Mononuclear cell (primary cell): ENCODE data around the genes PABPC1L and SEMG1.

DNA sequence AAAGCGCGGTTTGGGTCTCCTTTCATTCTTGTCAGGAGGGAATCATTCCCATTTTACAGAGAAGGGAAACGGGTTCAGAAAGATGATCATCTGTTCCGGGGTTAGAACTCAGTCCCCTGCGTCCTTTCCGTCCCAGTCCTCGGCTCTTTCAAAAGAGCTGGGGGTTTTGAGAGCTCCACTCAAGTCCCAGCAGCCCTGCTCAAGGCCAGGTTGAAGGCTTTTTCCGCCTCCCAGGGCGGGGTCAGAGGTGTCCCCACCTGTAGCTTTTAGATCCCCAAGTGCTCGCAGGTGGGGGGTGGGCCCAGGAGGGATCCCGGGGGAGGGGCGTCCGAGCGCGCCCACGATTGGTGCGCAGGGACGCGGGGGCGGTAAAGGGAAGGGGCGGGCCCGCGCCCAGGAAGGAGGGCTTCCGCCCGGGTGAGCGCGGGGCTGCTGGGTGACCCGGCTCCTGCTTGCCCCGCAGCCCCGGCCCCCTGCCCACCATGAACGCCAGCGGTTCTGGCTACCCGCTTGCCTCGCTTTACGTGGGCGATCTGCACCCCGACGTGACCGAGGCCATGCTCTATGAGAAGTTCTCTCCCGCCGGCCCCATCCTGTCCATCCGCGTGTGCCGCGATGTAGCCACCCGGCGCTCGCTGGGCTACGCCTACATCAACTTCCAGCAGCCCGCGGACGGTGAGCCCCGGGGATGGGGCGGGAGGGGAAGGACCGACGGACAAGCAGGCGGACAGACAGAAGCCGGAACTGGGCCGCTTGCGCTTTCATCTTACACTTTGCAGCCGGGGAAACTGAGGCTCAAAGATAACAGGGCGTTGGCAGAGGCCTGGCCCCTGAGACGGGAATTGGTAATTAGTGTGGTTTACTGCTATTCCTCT, at the start of gene PABPC1L:
Gene PABPC1L (plus strand): TSS at position 399 of the 875 bp plus-strand sequence.
- RRBS, result 3% methylated on average over 35 of the region's 63 CpGs

GRCh38 chr20:44910537-44911181, 799 bp downstream of the PABPC1L start:
- RRBS, result no CpG with 5 or more reads among the region's 18 CpGs

DNA sequence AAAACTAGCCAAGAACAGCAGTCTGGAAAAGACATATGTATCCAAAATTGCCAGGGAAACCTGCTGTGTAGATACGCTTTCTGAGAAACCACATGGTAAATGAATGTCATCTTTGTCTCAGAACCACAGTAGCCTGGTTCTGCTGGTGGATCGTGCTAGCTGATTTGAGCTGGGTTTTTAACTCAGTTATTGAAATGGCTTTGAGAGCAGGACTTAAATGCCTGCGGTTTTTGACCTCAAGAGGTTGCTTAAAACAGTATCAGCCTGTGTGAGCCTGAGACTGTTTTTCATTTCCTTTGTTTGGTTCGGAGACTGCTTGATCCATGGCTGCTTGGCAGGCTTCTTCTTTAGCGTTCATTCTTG, 47.9 kb downstream of the KCNS1 start:
- RRBS, result no CpG with 5 or more reads among the region's 5 CpGs

DNA sequence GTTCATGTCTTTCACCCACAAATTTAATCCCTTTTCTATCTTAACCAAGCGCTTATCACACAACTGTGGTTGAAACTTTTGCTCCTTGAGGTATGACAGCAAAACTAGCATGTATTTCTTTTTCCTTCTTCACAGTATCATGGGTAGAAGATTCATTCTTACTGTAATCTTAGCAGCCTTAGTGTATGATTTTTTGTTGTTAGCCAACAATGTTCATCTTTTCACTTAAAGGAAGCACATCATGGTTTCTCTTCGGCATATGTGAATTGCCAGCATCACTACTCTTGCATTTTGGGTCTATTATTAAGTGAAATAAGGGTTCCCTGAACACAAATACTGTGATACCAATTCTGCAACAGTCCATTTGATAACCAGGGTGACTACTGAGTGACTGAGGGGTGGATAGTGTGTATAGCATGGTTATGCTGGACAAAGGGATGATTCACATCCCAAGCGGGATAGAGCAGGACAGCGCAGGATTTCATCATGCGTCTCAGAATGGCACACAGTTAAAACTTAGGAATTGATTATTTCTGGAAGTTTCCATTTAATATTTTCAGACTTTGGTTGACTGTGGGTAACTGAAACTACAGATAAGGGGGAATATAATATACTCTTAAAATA, 41.7 kb downstream of the KCNS1 start:
- RRBS, result no CpG with 5 or more reads among the region's 5 CpGs

DNA sequence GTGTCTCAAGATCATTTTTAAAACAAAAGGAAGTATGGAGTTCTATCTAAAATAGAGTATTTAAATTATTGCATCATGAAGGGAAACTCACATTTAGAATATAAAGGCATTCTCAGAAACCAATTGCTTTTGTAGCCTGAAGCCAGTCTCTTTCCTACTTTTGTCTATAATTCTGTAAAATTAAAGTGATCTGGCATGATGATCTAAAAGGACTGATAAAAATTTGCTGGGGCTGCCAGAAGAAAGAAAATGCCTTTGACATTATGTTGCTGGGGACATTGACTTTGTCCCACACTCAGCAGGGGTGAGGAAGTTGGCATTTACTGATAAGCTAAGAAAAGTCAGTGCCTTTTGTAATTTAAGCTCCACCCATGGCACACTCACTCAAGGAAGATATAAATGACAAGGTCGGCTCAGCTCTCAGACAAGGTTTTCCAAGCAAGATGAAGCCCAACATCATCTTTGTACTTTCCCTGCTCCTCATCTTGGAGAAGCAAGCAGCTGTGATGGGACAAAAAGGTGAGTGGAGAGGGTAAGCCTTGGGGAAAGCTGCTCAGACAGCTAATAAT, at the start of gene SEMG1:
Gene SEMG1 (plus strand): TSS at position 423 of the 569 bp plus-strand sequence.
- RRBS, result no CpG with 5 or more reads among the region's 1 CpG

GRCh38 chr20:45340980-45341325, 7.3 kb downstream of the SDC4 start:
- RRBS, result no CpG with 5 or more reads among the region's 1 CpG

DNA sequence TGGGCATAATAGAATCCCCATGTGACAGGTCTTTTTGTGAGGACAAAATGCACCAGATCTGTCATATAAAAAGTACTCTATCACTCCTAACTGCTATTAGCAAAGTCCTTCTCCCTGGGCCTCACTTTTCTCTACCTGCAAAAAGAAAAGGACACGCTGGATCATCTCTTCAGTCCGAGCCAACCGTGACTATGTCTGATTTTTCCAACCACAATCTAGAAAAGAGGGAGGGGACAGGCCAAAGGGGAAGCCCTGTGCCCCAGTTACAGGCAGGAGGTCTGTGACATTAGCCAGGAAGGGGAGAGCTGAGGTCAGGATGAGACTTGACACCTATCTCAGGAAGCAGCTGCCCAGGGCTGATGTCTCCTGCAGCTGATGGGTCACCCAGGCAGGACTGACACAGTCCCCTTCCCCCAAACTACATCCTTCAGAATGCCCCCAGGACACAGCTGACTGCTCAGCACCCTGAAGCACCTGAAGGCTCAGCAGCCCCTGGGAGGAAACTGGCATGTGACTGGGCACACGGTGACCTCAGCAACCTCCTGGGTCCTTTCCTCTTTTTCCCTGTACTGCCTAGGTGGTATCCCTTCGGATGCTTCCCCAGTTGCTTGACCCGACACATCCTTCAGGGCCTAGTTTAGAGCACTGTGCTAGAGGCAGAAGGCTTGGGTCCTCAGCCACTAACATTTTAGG, 2.0 kb downstream of the SDC4 start:
- RRBS, result no CpG with 5 or more reads among the region's 6 CpGs

GRCh38 chr20:45781108-45782032, 10.3 kb downstream of the WFDC3 start:
- RRBS, result no CpG with 5 or more reads among the region's 7 CpGs

DNA sequence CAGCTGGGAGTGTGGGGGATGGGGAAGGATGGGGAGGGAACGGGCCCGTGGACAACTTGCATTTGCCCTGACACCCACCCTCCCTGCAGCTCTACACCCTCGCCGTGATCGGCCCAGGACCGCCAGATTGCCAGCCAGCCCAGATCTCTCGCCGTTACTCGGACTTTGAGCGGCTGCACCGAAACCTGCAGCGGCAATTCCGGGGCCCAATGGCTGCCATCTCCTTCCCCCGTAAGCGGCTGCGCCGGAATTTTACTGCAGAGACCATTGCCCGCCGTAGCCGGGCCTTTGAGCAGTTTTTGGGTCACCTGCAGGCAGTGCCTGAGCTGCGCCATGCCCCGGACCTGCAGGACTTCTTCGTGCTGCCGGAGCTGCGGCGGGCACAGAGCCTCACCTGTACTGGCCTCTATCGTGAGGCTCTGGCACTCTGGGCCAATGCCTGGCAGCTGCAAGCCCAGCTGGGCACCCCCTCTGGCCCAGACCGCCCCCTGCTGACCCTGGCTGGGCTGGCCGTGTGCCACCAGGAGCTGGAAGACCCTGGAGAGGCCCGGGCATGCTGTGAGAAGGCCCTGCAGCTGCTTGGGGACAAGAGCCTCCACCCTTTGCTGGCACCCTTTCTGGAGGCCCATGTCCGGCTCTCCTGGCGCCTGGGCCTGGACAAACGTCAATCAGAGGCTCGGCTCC, 7.1 kb downstream of the SNX21 start:
- RRBS, result 98% methylated on average over 12 of the region's 34 CpGs

- RRBS, result no CpG with 5 or more reads among the region's 9 CpGs
These were observed 9.5 kb downstream of the SNX21 start for GRCh38 chr20:45842977-45843576.

DNA sequence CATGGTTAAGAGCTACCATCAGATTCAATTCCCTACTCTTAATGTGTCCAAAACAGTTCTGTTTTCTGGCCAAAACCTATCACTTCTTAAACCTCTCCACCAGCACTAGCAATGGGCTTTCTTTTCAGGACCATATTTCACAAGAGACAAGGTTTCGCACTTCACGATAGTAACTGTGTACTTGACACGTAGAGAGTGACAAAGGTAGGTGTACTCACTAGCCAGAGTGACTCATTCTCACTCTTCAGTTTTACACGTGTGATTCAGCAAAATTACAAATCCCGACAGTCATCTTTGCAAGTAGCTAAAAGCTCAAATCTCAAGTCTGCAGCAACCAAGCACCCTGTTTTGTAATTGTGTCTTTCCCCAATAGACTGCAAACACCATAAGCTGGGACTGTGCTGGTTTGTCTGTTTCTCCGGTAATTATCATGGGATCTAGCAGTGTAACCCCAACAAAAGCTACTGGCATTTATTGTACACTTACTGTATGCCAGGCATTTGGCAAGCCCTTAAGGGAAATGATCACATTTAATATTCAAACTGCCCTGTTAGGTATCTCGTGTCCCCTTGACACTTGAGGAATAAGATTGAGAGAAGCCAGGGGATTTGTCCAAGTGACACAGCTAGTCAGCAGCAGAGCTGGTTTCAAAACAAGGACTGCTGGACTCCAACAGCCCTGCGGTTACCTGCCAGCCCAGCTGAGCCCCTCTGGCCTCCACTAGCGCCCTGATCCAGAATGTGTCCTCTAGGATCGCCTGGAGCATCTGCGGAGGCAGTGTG, 9.8 kb downstream of the PCIF1 start:
- RRBS, result no CpG with 5 or more reads among the region's 11 CpGs

DNA sequence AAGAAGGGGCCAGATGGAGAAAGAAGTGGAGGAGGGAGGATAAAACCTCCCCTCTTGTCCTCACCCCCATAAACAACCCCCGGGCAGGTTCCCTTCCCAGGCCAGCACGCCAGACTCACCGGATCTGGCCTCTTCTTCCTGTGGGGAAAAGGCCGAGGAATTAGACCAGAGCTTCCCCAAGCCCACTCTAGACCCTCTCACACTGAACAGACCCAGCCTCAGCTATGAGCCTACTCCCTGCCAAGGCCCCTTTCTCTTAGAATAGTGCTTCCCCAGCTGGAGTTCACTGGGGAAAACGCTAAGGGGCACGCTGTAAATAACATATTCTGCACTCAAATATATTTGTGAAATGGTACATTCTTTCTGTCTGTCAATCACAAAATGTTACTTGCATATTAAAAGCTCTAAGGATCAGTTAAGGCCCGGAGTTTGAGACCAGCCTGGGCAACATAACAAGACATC, 11.2 kb downstream of the ZNF335 start:
- RRBS, result 92% methylated on average over 2 of the region's 7 CpGs

- RRBS, result no CpG with 5 or more reads among the region's 21 CpGs
These were observed 19.5 kb downstream of the NCOA5 start for GRCh38 chr20:46070060-46070890.

GRCh38 chr20:46200690-46201377, 82.7 kb downstream of the CD40 start:
- RRBS, result 32% methylated on average over 18 of the region's 49 CpGs

DNA sequence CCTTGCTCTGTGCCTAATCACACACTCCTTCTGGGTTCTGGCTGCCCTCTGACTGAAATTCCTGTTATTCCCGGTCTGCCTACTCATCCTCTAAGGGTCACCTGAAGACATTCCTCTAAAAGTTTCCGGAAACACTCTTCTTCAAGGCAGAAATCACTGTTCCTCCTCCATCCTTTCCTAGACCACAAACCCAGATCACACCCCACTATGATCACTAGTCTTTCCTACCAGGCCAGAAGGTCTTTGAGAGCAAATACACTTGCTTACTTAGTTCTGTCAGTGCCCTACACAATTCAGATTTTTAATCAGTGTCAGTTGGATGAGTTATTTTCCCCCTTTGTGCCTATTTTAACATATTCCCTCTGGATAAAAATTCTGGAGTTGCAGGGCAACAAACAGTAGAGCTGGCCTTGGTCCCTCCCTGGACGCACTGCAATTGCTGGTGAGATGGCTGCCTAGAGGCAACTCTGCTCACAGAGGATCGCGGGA, 15.4 kb upstream of the SLC35C2 start:
- RRBS, result 100% methylated on average over 1 of the region's 5 CpGs

- RRBS, result no CpG with 5 or more reads among the region's 5 CpGs
These were observed 6.3 kb downstream of the ELMO2 start for GRCh38 chr20:46400051-46400623.

DNA sequence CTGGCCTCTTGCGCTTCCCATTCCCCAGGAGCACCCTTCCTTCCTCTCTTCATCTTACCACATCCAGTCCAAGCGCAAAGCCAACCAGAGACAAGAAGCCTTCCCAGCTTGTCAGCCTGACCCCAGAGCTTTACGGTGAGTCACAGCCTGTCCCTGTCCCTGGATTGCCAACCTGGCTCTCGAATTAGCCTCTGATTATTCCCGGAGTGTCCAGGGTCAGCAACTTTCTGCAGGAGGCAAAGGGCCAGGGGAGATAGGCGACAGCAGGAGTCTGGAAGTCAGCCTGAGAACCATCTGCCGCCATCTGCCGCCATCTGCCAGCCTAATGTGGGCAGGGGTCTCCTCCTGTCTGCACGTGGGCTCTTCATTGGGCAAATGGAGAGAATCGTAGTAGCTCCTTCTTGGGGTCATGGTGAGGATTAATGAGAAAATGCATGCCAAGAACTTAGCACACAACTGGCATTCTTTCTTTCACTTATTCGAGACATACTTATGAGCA, 8.6 kb downstream of the SLC13A3 start:
- RRBS, result no CpG with 5 or more reads among the region's 11 CpGs

DNA sequence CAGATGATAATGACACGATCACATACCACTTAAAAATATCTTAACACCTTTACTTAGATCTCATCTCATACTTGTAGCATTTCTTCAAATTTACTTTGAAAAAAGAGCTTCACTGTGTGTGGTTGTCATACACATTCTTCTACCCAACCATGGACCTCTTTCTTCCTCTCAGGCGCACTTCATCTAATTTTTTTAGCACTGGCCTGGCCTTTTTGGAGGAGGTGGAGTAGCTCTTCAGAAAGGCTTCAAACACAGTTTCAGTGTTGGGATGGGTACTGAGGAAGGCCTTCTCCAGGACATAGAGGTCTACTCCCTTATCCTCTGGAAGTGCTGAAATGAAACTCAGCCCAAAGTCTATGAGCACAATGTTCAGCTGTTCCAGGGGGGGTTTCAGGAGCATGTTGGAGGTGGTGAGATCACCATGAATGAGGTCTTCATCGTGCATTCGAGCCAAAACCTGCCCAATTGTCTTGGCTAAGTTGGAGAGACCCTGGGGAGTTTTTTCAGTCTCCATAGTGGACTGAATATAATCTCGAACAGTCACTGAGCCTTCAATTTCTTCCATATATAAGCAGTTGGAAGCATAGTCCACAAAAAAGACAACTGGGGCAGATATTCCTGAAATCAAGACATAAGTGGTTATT, 2.5 kb downstream of the TP53RK start:
- RRBS, result no CpG with 5 or more reads among the region's 5 CpGs

DNA sequence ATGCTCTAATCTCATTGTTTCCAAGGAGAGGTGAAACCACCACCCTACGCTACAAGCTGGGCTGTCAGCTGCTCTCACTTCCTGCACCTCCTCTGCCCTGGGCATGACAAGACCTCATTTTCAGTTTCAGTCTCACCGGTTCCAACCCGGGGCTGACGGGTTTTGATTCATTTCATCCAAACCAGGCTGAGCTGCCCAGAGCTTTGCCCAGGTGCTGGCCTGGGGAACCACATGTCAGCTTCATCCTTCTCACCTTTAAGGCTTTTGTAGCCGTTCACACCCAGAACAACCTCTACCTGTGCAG, 99.7 kb downstream of the EYA2 start:
- RRBS, result no CpG with 5 or more reads among the region's 5 CpGs

DNA sequence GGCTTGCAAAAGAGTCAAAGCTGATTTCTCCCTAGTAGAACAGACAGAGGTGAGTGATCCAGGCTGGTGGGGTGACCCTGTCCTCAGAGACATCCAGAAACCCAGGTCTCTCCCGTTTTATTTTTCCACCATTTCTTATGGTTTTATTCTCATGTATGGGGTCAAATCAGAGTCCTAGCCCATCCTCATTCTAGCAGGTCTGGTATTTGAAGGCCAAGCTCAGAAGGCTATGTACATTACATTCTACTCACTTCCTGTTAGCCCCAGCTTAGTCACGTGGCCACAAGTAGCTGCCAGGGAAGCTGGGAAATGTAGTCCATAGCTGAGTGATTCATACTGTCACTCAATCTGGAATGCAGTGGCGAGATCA, 175.3 kb downstream of the ZMYND8 start:
- RRBS, result no CpG with 5 or more reads among the region's 3 CpGs